ENCODE measurements around a stretch of chr18.

- RRBS: no CpG with 5 or more reads among the region's 20 CpGs
CAGE:
- cytosol, long polyA plus RNA: no peak
- long polyA plus RNA: no peak
- nucleus, long polyA plus RNA: no peak
Observed at GRCh38 chr18:77077853-77078829, 54.4 kb downstream of the MBP start.

DNA sequence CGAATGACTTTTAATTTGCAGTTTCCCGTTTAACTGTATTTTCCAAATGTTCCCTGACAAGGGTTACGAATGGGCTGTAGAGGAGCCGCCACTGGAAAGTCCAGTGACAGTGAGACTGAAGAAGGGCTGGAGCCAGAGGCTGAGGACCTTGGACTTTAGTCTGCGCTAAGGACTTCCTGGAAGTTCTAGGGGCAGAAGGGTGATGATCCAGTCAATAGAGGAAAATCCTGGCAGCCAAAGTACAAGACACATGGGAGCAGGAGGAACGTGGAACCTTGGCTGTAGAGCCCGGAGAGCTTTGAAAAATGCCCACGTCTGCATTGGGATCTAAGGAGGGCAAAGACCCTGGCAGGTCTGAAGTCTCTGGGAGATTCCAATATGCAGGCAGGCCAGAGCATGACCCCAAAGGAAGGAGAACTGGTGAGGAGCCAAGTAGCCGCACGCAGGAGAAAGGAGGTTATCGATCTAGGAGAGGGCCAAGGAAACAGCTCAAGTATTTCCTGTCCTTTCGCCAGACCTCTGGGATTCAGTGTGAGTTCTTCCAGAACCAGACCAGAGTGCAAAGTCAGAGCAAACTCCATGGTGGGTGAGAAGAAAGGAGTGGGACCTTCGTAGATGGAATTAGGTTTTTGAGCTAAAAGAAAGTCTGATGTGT, 28.5 kb downstream of the MBP start:
- RRBS: no CpG with 5 or more reads among the region's 13 CpGs
CAGE:
- cytosol, long polyA plus RNA: no peak
- long polyA plus RNA: no peak
- nucleus, long polyA plus RNA: no peak

DNA sequence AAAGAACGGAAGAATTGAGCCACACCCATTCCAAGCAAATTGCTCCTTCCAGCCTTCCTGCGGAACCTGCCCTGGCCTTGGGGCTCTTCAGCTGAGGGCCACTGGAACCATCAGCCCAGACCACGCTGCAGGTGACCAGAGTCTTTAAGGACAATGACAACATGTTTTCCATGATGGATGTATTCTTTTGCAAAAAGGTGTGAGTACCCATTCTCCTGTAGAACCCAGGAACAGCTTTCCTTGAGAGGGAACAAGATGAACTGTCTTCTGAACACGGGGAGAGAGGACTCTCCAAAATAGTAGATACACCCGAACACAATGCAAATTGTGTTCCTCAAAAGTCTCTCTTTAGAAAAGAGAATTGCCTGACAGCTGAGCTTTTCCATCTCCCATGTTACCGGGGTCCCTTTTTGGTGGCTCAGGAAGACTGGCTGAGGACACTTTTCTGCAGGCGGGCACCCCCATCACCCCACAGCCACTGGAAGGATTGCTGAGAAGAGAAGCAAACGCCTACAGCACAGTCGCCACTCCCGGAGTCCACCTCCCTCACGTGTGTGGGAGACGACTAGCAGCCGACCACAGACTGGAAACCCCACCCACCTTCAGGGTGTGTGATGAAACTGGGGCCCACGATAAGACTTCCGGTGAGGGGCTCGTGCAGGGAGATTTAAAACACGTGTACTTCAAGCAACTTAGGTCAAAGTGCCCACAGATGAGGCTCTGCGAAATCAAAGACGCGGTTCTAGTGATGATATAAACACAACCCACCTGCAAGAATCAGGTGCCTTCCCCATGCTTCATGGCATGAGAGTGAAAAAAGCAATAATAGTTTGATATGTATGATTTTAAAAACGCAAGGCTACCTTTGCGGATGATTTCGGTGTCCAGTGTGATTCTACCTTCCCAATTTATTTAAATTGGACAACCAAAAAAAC, 26.4 kb downstream of the MBP start:
- RRBS: 100% methylated on average over 5 of the region's 23 CpGs
CAGE:
- cytosol, long polyA plus RNA: no peak
- long polyA plus RNA: no peak
- nucleus, long polyA plus RNA: no peak

DNA sequence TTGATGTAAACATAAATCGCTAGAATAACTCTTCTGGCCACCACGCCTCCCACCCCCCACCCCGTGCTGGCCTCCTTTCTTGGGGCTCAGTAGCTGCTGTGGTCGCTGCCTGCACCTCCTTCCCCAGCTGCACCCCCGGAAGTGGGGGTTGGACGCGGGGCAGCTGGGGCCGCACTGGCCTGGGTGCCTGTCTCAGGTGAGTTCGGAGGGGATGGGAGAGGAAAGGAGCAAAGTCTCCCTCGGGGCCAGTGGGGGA, 8.3 kb downstream of the MBP start:
- RRBS: no CpG with 5 or more reads among the region's 10 CpGs
CAGE:
- cytosol, long polyA plus RNA: no peak
- long polyA plus RNA: no peak
- nucleus, long polyA plus RNA: no peak

- RRBS: no CpG with 5 or more reads among the region's 14 CpGs
CAGE:
- cytosol, long polyA plus RNA: no peak
- long polyA plus RNA: no peak
- nucleus, long polyA plus RNA: no peak
Observed at GRCh38 chr18:77130009-77130618, 2.5 kb downstream of the MBP start.

DNA sequence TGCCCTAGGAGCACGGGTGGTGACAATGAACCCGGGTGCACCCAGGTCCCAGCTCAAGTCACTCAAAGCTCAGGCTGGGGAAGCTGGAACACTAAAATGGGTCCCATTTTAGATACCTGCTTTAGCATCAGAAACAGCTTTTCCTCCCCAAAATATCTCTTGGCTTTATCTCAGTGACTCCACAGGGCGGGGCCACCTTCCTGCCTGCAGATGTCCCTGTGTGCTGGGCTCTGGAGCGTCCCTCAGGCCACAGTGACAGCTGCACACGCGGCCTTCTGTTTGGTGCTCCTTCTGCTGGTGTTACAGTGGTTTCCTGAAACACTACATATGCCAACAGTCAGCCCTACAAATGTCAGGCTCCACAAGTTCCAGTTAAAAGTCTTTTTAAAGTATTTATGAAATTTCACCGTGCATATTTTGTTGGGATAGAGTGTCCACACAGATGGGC, 1.5 kb upstream of the MBP start:
- RRBS: no CpG with 5 or more reads among the region's 7 CpGs
CAGE:
- cytosol, long polyA plus RNA: no peak
- long polyA plus RNA: no peak
- nucleus, long polyA plus RNA: no peak

DNA sequence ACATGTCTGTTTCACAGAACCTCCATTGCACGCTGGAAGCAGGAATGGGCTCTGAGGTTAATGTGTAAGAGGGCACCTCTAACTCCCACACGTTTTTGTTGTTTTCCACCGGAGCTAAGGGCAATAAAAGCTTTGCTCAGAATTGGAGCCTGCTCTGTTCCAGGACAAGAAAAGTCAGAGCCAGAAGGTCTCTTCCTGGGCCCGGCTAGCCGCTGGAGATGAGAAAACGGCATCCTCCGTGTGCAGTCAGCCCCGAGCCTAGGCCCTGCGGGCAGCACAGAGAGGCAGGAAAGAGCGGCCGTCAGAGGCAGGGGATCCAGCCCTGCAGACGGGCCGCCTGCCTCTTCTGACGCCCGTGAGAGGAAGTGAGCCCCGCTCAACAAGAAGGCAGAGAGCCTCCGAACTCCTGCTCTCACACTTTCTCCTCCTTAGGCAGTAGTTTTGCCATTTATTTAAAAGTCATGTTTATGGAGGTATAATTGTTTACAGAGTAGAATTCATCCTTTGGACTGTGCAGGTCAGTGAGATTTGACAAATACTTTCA, 117.2 kb downstream of the GALR1 start:
- RRBS: 92% methylated on average over 2 of the region's 17 CpGs
CAGE:
- cytosol, long polyA plus RNA: no peak
- long polyA plus RNA: no peak
- nucleus, long polyA plus RNA: no peak

GRCh38 chr18:78266439-78266781, 713.2 kb upstream of the SALL3 start:
- RRBS: no CpG with 5 or more reads among the region's 2 CpGs
CAGE:
- cytosol, long polyA plus RNA: no peak
- long polyA plus RNA: no peak
- nucleus, long polyA plus RNA: no peak

- RRBS: no CpG with 5 or more reads among the region's 1 CpG
CAGE:
- cytosol, long polyA plus RNA: no peak
- long polyA plus RNA: no peak
- nucleus, long polyA plus RNA: no peak
Observed at GRCh38 chr18:79154330-79154574, 85.1 kb downstream of the ATP9B start.

- RRBS: no CpG with 5 or more reads among the region's 36 CpGs
CAGE:
- cytosol, long polyA plus RNA: no peak
- long polyA plus RNA: no peak
- nucleus, long polyA plus RNA: no peak
Observed at GRCh38 chr18:79246196-79247100, 149.3 kb upstream of the NFATC1 start.

DNA sequence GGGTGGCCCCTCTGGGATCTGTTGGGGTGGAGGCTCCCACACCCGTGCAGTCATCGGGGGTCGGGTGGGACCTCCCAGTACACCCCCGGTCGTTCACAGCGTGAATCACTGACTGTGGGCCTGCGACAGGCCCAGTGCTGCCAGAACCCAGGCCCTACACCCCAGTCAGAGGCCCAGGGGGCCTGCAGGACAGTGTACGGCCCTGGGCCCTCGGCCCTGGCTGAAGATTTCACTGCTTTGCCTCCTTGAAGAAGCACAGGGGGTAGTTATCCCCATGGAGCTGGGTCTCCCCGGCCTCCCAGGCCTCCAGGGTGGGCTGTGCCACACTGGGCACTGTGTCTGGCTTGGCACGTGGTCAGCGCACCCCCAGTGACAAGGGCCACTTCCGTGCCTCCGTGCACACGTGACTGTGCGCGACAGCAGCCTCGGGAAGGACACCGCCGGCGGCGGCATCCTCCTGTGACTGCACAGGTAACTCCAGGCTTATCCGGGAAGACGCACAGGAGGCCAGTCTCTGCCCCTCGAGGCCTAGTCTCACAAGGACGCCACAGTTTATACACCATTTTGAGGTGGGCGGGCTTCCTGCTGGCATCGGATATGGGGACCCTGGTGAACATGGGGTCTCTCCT, 6.1 kb downstream of the NFATC1 start:
- RRBS: no CpG with 5 or more reads among the region's 28 CpGs
CAGE:
- cytosol, long polyA plus RNA: no peak
- long polyA plus RNA: no peak
- nucleus, long polyA plus RNA: no peak

- RRBS: no CpG with 5 or more reads among the region's 16 CpGs
CAGE:
- cytosol, long polyA plus RNA: no peak
- long polyA plus RNA: no peak
- nucleus, long polyA plus RNA: no peak
Observed at GRCh38 chr18:79409708-79410218, 14.0 kb downstream of the NFATC1 start.

DNA sequence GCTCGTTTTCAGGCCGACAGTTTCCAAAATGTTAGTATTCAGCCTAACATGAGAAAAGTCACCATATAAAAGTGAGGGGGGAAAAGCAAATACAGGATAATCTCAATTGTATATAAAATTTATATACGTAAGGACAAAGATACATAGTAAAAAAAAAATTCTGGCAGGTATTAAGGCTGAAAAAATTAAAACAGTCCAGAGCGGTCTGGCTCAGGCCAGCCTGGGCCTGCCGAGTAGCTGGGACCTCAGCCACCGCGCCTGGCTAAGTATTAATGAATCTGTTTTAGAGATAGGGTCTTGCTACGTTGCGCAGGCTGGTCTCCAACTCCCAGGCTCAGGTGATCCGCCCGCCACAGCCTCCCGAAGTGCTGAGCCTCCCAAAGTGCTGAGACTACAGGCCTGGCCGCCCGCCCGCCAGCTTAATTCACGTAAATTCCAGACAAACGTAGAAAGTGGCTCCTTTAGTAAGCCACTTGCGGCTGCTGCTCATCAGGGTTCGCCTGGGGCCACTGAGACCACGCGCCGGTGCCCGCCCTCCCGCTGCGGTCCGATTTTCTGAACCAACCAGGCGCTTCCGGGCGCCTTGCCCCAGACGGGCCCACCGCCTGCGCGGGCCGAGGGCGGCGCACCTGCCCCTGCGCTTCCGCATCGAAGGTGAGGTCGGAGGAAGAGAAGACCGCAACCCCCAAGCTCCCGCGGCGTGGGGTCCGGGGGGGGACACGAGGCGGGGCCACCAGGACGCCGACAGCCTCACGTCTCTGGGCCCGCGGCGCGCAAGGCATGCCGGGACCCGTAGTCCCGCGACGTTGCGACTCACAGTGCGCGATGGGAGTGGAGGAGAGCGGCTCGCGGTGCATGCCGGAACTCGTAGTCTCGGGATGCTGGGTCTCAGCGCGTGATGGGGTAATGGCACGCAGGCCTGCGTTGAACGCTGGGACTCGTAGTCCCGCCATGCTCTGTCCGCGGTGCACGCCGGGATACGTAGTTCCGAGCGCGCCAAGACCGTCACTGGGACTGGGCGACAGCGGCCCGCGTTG, 708 bp upstream of the CTDP1 start:
- RRBS: under 1% methylated on average over 41 of the region's 88 CpGs
CAGE:
- cytosol, long polyA plus RNA: no peak
- long polyA plus RNA: no peak
- nucleus, long polyA plus RNA: start-site peak on the minus strand centred at position 694 of the sequence, 183 bp wide, 19 reads

- RRBS: 92% methylated on average over 4 of the region's 11 CpGs
CAGE:
- cytosol, long polyA plus RNA: no peak
- long polyA plus RNA: no peak
- nucleus, long polyA plus RNA: no peak
Observed at GRCh38 chr18:79695078-79695553, 15.5 kb downstream of the CTDP1 start.

DNA sequence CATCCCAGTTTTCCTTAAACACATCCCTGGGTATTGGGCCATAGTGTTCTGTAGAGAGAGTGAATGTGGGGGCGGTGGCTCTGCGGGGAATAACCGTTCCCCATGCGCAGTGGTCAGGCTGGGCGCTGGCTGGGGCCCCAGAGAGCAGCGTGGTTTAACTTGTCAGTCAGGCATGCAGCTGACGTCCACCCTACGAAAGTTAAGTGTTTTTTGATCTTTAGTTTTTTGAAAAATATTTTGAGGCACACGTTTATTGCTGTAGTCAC, 33.8 kb downstream of the CTDP1 start:
- RRBS: no CpG with 5 or more reads among the region's 9 CpGs
CAGE:
- cytosol, long polyA plus RNA: no peak
- long polyA plus RNA: no peak
- nucleus, long polyA plus RNA: no peak

DNA sequence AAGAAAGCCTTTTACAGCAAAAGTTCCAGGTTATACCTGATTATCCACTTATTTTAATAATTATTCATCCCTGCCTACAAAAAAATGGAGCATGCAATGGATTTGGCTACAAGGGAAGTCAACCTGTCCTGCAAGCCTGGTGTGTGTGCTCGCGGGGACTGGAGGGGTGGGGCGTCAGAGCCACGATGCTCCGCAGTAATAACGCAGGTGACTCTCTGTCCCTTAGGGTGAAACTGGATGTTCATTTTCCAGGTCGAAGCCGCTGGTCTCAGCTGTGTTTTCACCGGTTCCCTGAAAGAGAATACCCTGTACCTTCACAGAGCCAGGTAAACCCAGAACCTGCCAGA, 58.4 kb downstream of the KCNG2 start:
- RRBS: no CpG with 5 or more reads among the region's 9 CpGs
CAGE:
- cytosol, long polyA plus RNA: no peak
- long polyA plus RNA: no peak
- nucleus, long polyA plus RNA: no peak

- RRBS: 78% methylated on average over 1 of the region's 11 CpGs
CAGE:
- cytosol, long polyA plus RNA: no peak
- long polyA plus RNA: no peak
- nucleus, long polyA plus RNA: no peak
Observed at GRCh38 chr18:79940378-79940960, 11.0 kb downstream of the SLC66A2 start.

DNA sequence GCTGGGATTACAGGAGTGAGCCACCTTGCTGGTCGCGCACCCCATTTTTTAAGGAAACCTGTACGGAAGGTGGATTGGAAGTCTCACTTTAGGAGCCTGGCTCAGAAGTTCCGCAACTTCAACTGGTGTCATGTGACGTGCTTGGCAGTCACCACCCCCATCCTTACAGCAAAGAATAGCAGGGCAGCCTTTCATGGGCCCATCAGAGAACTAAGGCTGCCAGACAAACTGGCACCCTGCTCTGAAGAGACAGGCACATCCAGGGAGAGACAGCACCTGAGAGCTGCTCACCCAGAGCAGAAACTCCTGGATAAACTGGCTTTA, 3.4 kb upstream of the SLC66A2 start:
- RRBS: no CpG with 5 or more reads among the region's 5 CpGs
CAGE:
- cytosol, long polyA plus RNA: no peak
- long polyA plus RNA: no peak
- nucleus, long polyA plus RNA: no peak

DNA sequence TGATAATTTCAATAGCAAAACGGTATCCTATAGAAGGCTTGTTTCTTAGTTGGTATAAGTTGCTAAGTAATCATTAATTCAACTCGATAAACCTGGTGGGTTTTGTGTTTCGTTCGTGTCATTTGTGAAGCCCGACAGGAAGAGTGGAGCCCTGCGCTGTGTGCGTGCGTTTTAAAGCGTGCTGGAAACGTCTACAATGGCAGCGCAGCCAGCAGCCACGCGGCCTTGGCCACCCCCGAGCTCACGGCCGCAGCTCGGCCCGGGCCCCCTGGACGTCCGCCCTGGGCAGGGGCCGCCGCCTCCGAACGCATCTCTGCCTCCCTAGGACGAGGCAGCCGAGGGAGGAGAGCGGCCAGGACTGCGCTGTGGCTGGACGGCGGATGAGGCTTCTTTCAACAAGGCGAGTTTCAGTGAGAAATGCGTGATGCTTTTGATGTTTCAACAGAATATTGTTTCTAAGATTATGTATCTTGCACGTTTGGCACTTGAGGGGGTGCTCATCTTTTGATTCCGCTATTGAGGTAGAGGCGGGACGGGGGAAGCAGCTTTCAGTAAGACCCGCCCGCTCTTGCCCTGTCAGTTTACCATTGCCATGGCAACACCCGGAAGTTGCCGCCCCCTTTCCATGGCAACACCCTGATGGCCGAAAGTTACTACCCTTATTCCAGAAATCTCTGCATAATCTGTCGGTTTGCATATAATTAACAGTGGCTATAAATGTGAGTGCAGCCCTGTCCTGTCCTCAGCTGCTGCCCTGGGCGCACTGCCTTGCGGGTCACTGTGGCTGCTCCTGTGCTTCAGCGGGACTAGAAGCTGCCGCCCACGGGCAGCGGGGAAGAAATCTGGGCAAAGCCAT, 38.5 kb downstream of the ADNP2 start:
- RRBS: no CpG with 5 or more reads among the region's 48 CpGs
CAGE:
- cytosol, long polyA plus RNA: no peak
- long polyA plus RNA: no peak
- nucleus, long polyA plus RNA: no peak

GRCh38 chr18:80159778-80160002, 50.6 kb downstream of the ADNP2 start:
- RRBS: no CpG with 5 or more reads among the region's 27 CpGs
CAGE:
- cytosol, long polyA plus RNA: no peak
- long polyA plus RNA: no peak
- nucleus, long polyA plus RNA: no peak

Measured in H1 (cell line).